B cell (primary cell): ENCODE data around the gene URAD.

GRCh38 chr13:27618983-27619618 is 1.2 kb downstream of the LNX2 start:
- PRO-cap: no peak
- CAGE, long polyA plus RNA: no peak

- PRO-cap: no peak
- CAGE, long polyA plus RNA: no peak
These were observed 37.6 kb downstream of the GSX1 start for GRCh38 chr13:27829780-27830331.

GRCh38 chr13:27917070-27917895 is 2.5 kb upstream of the PDX1 start:
- PRO-cap: no peak
- CAGE, long polyA plus RNA: no peak

DNA sequence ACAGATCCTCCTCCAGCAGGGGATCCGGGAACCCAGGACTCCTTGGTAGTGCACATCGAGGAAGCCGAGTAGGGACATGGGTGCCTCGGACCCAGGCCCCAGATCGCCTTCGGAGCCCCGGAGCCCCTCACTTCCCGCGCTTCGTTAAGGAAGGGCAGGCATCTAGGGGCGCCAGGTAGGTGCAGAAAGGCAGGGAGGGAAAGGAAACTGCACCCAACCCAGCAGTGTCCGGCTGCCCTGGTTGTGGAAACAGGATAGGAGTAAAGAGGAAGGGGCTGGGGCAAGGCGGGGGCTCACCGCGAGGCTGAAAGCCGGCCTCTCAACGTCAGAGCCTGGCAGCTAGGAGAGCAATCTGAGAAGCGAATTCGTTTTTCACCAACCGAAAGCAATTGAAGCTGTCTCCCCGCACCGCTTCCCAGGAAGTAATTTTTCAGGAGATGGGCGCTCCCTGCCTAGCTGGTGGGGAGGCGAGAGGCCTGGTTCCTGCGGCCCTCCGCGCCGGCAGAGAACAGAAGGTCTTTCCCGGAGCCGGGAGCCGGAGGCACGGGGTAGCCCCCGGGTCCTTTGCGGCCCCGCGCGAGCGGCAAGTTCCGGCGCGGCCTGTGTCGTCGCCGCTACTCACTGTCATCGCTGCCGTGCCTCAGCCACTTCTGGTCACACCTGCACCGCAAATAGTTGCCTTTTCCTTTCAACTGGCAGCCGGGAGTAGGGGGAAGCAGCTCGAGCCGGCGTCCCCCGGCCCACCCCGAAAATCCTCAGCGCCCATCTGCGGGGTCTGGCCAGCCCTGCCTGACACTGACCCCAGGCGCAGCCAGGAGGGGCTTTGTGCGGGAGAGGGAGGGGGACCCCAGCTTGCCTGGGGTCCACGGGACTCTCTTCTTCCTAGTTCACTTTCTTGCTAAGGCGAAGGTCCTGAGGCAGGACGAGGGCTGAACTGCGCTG is 1.3 kb downstream of the PDX1 start:
- PRO-cap: no peak
- CAGE, long polyA plus RNA: no peak

GRCh38 chr13:27960164-27960719 is 8.9 kb downstream of the CDX2 start:
- PRO-cap: no peak
- CAGE, long polyA plus RNA: no peak

GRCh38 chr13:27967086-27967706 is 1.9 kb downstream of the CDX2 start:
- PRO-cap: no peak
- CAGE, long polyA plus RNA: no peak

DNA sequence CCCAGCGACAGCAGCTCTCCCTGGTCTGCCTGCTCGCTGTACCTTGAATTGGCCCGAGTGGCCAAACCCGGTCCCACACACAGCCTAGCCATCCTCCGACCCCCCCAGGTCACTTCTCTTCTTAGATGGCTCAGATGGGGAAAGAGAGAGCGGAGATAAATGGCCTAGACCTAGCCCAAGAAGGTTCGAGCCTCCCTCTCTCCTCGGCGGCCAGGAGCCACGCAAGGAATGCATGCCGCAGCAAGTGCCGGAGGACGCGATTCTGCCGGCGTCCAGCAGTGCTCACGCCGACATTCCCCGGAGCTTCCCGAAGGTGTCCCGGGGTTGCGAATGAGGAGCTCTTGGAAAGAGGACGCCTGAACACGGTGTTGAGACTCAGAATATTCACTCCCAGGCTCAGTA is 1.2 kb downstream of the CDX2 start:
- PRO-cap: no peak
- CAGE, long polyA plus RNA: no peak

GRCh38 chr13:27968632-27969082 is 458 bp downstream of the CDX2 start:
- PRO-cap: no peak
- CAGE, long polyA plus RNA: no peak

- PRO-cap: no peak
- CAGE, long polyA plus RNA: no peak
These were observed at the start of gene URAD for GRCh38 chr13:27988552-27988924. Gene URAD (minus strand): TSS chr13:27988693.

- PRO-cap: no peak
- CAGE, long polyA plus RNA: no peak
These were observed 52.0 kb downstream of the PAN3 start for GRCh38 chr13:28190052-28191007.

DNA sequence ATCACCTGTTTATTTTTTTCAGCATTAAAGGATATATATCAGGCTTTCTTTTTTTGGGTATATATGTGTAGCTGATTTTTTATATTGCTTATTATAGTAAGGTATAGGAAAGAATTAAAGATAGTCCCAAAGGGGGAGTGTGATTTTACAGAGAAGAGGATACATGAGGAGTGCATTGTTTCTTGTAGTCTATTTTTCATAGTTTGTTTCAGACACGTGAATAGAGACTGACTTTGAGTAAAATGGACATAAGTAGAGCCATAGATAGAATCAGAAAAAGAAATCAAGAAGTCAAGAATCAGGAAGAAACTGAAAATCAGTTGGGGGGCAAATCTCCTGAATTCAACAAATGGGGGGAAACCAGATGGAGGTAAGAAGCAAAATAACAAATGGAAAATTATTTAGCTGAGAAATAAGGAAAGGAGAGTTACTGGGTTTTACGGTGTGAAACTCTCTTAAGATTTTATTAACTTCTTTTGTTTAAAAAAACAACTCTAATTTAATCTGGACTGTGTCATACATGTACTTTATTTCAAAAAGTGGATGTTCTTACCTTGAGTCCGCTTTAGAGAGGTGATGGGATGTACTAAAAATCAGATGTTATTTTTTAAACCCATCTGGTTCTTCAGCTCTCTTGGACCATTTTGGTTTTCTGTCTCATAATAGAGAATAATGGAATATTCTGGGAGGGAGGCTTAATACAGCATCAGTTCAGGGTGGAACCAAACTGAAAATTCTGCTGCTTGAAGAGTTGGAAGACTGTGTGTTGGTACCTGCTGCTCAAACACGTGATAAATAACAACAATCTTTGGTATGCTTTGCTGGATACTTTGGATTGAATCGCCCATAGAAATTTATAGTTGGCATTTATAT is 136.6 kb downstream of the PAN3 start:
- PRO-cap: no peak
- CAGE, long polyA plus RNA: no peak

DNA sequence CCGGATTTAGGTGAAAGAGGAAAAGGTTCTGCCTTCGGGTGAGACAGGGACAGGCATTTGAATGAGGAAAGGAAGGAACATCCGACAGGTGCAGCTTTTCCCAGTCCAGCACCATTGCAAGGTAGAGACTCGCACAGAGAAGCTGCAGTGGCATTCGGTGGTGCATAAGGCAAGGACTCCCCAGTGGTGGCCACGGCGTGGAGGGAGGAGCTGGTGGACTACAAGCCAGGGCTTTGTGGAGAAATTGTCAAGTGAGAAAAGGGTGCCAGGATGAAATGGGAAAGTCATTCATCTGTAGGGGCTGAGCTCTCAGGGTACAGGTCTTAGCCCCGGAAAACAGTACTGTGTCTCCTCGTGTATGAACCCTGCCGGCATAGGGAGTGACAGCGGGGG is 167.6 kb downstream of the PAN3 start:
- PRO-cap: no peak
- CAGE, long polyA plus RNA: no peak

DNA sequence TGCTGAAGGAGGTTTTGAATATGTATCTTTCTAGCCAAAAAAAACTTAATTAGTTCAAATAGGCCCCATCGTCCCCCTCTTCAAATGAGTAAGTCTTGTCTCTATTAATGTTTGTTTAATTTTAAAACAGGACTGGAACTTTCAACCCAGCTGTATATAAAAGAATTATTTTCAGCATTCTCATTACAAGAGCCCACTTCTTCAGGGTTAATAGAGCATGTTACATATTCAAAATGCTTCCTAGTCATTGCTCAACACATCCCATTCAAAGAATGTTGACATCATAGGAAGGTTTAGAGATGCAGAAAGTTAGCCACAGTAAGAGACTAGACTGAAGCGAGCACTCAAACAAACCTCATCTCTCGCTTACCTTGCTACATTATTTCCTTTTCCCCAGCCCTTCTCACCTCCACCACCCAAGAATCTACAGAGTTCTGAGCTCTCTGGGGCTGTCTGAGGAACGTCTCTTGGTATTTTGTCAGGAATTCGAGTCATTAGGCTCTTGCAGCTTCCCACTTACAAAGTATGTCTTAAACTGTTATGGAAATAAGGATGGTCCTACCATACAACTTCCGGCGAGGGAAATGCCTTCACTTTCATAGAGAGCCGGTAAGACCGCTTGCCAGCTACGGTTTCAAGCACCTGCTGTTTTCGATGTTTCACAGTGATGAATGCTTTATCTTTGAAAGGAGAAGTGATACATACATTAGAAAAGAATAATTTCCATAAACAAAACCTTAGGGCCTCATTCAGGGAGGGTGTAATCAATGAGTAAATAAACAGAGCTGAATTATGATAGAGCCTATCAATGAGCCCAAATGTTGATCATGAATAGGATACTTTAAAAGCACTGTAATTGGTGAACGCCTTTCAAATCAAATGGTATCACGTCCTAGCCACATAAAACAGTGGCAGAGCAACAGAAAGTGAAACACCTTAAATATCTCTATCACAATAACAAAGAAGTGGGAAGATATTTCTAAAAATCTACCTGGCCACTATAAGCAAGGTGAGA is 65.1 kb downstream of the FLT1 start:
- PRO-cap: bidirectional peak, plus-strand start at position 748 of the sequence, minus-strand start at position 673 of the sequence
- CAGE, long polyA plus RNA: start-site peak on the minus strand centred at position 587 of the sequence, 134 bp wide, 91 and 26 reads in 2 replicates

- PRO-cap: no peak
- CAGE, long polyA plus RNA: no peak
These were observed 32.8 kb upstream of the FLT1 start for GRCh38 chr13:28527573-28528185.

- PRO-cap: no peak
- CAGE, long polyA plus RNA: no peak
These were observed 38.9 kb upstream of the FLT1 start for GRCh38 chr13:28533841-28534166.

GRCh38 chr13:28677843-28678265 is 18.9 kb downstream of the POMP start:
- PRO-cap: no peak
- CAGE, long polyA plus RNA: no peak

GRCh38 chr13:29509633-29510670 is 85.5 kb downstream of the SLC7A1 start:
- PRO-cap: no peak
- CAGE, long polyA plus RNA: no peak

DNA sequence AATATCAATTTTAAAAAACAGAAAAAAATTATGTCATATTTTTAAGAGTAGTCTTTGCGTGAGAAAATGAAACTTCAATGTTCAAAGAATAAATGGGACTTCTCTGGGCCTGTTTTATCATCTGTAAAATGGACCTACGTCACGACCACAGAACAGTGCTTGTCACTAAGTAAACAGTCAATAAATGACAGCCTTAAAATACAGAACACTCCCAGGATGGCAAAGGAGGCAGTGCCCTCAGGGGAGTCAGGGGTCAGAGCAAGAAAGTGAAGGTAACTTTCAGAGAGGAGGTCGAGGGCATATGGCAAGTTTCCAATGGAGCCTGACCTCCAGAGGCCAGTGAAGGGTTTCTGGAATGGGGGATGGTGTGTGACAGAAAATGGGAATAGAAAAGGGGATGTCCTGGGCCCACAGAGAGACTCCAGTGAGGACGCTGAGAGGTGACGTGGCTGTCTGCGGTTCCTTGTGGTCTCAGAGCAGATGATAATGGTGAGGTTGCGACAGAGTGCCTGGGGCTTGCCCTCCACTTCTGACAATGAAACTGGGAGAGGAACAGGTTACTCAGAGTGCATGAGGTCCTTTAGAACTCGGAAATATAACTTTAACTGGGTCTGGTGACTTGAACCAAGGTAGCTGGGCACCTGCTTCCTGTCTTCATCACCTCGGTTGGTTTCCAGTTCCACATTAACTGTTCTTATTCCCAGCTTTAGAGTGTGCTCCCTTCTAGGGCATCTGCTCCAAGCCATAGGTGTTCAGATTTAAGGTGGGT is 91.7 kb downstream of the UBL3 start:
- PRO-cap: unidirectional peak, plus-strand start at position 203 of the sequence
- CAGE, long polyA plus RNA: no peak

GRCh38 chr13:29825315-29826051 is 24.9 kb downstream of the UBL3 start:
- PRO-cap: no peak
- CAGE, long polyA plus RNA: no peak

DNA sequence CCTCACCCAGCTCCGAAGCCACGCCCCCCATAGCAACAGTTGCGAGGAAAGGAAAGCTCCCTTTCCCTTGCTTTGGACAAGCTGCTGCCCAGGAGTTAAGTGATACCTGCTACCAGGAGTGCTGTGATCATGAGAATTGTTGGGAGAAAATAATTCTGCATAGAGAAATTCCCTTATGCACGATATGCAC is 260 bp upstream of the UBL3 start:
- PRO-cap: no peak
- CAGE, long polyA plus RNA: no peak